Transverse colon (tissue), 4 donors: ENCODE measurements around the genes SECISBP2L and TRPM7.

- PRO-cap: bidirectional peak, plus-strand start at chr15:47708825, minus-strand start at chr15:47708702
- RAMPAGE, long total RNA, 4 experiments: no peak in any of the 4 experiments
Measured at GRCh38 chr15:47708573-47709135, 8.7 kb upstream of the SEMA6D start.

DNA sequence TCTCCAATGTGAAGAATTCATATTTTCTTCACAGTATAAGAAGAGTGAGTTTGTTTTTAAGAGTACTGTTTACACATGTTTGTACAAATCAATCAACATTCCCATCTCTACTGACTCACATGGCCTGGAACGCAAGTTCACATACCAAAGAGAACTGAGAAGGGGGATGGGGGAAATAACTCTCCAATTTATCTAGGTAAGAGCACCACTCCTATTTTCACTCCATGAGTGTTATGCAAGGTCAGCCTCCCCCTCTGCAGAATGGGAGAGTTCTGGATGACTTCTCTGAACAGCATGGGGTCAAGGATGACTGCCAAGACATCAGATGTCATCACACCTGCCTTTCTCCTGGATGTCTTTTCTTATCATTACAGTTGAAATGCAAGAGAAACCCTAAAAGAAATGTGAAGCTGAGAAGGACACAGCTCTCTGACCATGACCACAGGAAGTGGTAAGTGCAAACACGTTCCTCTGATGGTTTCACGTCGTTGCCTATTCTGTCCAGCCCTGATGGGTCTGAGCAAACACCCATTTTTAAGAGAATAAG lies 95.2 kb downstream of the SEMA6D start:
- PRO-cap: no peak
- RAMPAGE, long total RNA, 4 experiments: no peak in any of the 4 experiments

GRCh38 chr15:48177113-48177328 lies 1.1 kb downstream of the MYEF2 start:
- PRO-cap: no peak
- RAMPAGE, long total RNA, 4 experiments: no peak in any of the 4 experiments

- PRO-cap: no peak
- RAMPAGE, long total RNA, 4 experiments: no peak in any of the 4 experiments
Measured at GRCh38 chr15:48341860-48342721, 10.9 kb downstream of the DUT start.

- PRO-cap: no peak
- RAMPAGE, long total RNA, 4 experiments: no peak in any of the 4 experiments
Measured at GRCh38 chr15:48444309-48444772, 113.1 kb downstream of the DUT start.

DNA sequence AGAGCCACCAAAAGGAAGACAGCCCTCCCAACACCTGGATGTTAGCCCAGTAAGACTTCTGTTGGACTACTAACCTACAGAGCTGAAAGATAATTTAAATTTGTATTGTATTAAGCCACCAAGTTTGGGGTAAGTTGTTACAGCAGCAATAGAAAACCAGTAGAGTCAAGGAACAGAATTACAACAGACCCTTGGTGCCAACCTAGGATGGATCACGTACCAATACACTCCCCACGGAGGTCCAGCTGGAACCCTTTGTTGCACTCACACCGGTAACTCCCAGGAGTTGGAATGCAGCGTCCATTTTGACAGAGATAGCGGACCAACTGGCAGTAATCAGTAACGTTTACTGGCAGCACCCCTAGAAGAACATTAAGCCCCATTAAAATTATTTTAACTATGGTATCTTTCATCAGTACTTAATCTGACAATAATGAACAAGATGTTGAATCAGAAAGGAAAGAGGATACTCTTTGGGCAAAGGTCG lies 130.3 kb downstream of the FBN1 start:
- PRO-cap: no peak
- RAMPAGE, long total RNA, 4 experiments: no peak in any of the 4 experiments

DNA sequence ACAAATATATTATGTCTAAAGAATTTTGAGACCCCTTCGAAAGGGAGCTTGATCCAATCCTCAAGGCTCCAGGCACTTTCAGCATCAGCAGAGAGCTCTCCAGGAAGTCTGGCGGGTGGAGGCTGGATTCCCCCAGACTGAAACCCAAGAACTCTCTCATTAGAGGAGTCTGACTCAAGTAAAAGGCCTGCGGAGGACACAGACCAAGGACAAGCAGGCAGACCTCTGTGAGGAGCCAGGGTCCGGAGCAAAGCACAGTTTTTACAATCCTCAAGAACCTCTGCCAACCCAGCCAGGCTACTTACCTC lies 86.3 kb downstream of the FBN1 start:
- PRO-cap: no peak
- RAMPAGE, long total RNA, 4 experiments: no peak in any of the 4 experiments

GRCh38 chr15:48596235-48597027 lies 49.1 kb downstream of the FBN1 start:
- PRO-cap: no peak
- RAMPAGE, long total RNA, 4 experiments: no peak in any of the 4 experiments

GRCh38 chr15:48790649-48791050 lies 20.2 kb downstream of the CEP152 start:
- PRO-cap: no peak
- RAMPAGE, long total RNA, 4 experiments: no peak in any of the 4 experiments

DNA sequence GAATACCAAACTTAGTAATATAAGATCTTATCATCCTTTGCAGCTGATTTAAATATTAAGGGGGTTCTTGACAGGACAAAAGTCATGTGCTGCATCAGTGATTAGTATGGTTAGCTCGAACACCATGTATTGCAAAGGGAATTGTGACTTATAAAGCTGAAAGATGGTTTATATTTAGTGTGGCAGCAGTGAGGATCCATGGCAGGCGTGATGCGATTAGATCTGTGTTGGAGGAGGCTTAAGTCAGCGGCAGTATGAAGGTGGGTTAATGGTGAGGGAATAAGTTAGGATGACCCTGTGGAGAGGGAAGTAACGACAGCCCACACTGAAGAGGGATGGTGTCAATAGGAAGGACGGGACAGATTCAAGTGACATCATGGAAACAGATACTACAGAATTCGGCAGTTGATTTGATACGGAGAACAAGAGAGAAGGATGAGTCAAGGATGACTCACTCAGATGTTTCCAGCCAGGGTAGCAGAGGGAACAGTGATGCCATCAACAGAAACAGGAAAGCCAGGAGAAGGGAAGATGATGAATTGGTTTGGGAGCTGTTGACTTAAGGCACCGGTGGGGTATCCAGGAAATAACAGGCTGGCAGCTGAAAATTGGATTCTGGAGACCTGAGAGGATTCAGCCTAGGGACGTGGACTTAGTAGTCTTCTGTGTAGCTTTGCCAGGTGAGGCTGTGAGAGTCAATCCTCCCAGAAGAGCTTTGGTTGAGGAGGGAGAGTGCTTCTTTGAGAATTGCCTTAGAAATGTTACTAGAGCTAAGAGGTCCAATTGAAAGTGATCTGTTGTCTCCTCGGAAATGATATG lies 38.0 kb downstream of the SHC4 start:
- PRO-cap: no peak
- RAMPAGE, long total RNA, 4 experiments: no peak in any of the 4 experiments

DNA sequence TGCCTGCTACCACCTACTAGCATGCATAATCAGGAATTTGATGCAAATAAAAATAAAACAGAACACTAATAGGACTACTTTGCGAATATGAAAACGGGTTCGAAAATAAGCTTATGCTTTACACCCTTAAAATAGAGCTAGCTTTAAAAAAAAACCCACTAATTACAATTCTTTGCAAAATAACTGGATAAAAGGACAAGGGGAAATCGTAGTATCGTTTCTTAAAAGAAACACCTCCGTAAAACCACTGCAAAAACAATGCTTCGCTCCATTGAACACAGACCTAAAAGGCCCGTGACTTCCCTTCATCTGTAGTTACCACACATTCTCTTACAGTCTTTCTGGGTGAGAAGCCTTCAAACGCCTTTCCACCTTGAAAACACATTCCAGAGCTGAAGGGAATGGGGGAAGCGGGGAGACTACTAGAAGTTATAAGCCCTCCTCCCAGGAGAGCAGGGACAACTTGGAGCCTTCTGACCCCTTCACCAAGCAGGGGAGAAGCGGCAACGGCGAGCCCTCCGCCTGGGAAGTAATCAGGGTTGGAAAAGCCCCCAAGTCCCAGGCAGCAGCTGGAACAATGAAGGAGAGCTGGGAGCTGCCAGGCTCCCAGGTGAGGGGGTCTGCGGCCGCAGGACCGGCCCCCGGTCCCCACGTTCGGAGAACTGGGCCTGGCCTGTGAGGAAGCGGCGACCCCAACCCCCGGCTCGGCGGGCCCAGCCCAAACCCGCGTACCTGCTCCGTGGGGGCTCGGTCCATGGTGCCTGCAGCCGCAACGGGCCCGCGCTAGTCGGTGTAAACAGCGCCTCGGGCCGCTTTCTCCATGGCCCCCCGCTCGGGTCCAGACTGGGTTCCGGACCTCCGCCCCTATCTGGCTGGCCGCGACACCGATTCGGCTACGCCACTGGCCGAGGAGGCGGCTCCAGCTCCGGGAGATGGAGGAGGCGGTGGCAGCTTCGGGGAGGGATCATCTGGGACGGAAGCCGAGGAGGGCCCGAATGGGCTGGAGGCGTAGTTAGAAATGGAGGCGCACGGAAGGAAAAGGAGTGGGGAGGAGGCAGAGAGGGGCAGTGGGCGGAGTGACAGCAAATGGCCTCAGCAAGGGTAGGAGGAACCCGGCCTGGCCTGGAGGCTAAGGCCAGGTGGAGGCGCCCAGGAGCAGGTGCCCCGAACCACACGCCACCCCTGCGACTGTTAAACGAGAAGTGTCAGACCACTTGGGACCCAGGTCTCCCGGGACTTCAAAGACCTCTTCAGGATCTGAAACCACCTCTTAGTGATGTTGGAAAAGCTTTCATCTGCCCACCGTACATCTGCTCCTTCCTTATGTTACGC lies at the start of gene SECISBP2L:
Gene SECISBP2L (minus strand): TSS at position 903 of the 1,332 bp plus-strand sequence.
- PRO-cap: unidirectional peak, plus-strand start at position 335 of the sequence; bidirectional peak, plus-strand start at position 1,132 of the sequence, minus-strand start at position 934 of the sequence
- RAMPAGE, long total RNA, 4 experiments: start-site peak on the minus strand in 4 of 4 experiments, centred at positions 875 to 919 of the sequence, 99 to 975 reads per replicate

DNA sequence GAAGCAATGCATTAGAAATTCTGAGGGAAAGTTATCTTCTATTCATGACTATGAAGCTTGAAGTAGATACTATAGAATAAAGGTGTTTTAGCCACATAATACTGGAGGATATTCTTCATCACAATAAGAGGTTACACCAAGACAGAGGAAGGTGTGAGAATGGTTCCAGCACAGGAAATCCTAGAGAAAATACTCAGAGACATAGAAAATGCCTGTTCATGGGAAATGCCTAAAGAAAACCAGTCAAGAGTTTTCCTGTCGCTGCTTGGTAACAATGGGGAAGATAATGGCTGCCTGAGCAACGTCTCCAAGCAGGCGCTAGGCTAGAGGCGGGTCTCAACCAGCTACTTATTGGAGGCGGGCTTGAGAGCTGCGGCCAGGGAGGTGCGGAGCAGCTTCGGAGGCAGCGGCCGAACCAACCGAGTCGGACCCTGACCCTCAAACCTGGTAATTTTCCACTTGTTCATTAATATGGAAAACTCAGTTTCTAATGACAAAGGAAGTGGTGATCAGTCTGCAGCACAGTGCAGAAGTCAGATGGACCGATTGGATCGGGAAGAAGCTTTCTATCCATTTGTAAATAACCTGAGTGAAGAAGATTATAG lies 173.0 kb downstream of the DTWD1 start:
- PRO-cap: no peak
- RAMPAGE, long total RNA, 4 experiments: no peak in any of the 4 experiments

GRCh38 chr15:50114203-50114803 lies 4.7 kb downstream of the ATP8B4 start:
- PRO-cap: unidirectional peak, minus-strand start at chr15:50114571
- RAMPAGE, long total RNA, 4 experiments: start-site peak on the minus strand in 1 of 4 experiments, at chr15:50114491-50114610 at its widest, 12 reads per replicate

DNA sequence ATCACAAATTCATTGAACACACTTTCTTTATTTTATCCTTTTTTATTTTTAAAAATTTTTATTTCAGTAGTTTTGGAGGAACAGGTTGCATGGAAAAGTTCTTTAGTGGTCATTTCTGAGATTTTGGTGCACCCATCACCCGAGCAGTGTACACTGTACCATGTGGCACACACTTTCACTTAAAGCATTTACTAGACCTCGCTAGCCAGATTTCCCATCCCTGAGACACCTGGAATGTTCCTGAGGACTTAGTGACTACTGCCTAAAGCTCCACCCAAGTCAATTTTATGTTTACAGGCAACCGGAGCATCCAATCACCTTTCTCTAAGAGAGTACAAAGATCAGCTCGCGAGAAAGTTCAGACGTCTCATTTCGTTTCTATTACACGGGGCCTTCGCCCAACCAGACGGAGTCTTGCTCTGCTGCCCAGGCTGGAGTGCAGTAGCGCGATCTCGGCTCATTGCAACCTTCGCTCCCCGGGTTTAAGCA lies 937 bp upstream of the USP8 start:
- PRO-cap: no peak
- RAMPAGE, long total RNA, 4 experiments: no peak in any of the 4 experiments

GRCh38 chr15:50536969-50537526 lies 9.4 kb downstream of the USP50 start:
- PRO-cap: no peak
- RAMPAGE, long total RNA, 4 experiments: no peak in any of the 4 experiments

DNA sequence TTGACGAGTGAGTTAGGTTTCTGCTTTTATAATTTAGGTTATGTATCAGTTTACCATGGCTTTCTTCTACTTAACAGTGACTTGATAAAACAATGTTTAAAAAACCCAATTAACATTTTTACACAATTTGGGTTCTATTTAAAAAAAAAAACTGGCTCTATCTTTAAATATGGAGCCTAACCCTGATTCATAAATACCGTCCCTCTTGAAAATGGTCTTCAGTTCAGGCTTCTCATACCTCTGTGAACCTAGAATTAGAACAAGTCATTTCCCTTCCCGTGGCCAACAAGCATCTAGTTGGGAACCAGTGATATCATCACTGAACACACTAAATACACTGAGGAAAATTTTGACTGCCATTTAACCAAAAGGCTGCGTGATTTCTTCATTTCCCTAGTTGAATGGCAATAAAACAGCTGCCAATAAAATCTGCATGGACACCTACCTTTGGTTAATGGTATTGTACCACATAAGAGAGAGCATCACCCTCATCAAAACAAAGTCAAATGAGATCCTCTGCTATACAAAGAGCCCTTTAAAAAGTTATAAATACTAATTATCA lies 14.5 kb upstream of the USP50 start:
- PRO-cap: no peak
- RAMPAGE, long total RNA, 4 experiments: start-site peak on the minus strand in 1 of 4 experiments, centred at position 387 of the sequence, 13 reads per replicate

DNA sequence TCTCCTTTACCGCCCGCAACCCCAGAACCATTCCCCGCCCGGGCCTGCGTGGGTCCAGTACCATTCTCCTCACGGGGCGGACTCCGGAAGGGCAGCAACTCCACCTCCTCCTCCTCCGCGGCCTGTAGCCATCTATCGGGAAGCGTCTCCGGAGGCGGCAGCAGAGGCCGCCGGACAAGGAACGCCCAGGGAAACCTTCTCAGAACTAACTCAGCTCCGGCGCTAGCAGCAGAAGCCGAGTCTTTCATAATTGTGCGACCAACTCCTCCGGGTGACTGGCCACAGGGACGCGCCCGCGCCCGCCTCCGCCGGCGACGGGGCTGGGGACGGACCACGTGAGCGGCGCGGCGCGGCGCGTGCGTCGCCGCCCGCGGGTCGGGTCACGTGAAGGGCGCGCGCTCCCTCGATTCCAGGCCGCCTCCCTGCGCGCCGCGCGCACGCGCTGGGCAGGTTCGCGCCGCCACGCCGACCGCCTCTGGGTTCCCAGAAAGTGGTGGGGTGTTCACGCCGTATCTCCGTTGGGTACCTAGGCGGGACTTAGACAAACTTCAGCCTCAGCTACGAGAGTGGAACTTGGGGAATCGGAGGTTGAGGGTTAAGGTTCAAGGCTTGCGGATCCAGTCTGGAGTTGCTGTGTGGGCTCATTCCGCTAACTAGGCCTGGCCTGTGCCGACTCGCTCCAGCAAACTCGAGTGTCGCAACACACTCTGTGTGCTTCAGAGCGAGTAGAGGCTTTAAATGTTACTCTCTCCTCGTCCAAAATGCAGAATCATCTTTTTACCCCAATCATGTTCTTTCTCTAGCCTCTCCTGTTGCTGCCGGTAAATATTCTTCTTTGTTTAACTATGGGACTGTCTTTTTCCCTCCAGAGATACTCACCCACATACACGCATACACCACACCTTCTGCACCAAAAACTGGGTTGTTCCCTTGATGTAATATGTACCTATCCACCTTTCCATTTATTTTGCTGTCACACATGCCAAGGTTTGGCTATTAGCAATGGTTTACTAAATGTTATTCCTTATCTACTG lies at the start of gene TRPM7:
Gene TRPM7 (minus strand): TSS at position 328 of the 1,034 bp plus-strand sequence.
- PRO-cap: bidirectional peak, plus-strand start at position 406 of the sequence, minus-strand start at position 277 of the sequence
- RAMPAGE, long total RNA, 4 experiments: start-site peak on the minus strand in 3 of 4 experiments, centred at positions 285 to 300 of the sequence, 19 to 210 reads per replicate

GRCh38 chr15:50873950-50874352 lies 34.5 kb upstream of the AP4E1 start:
- PRO-cap: no peak
- RAMPAGE, long total RNA, 4 experiments: no peak in any of the 4 experiments

- PRO-cap: no peak
- RAMPAGE, long total RNA, 4 experiments: no peak in any of the 4 experiments
Measured at GRCh38 chr15:50907311-50907753, 1.2 kb upstream of the AP4E1 start.

GRCh38 chr15:50908861-50909020 lies 258 bp downstream of the AP4E1 start:
- PRO-cap: unidirectional peak, plus-strand start at chr15:50908958
- RAMPAGE, long total RNA, 4 experiments: no peak in any of the 4 experiments